Thyroid gland (tissue), 7 donors: Measurements from ENCODE around the genes FOXN1, NEK8 and FLOT2.

DNA sequence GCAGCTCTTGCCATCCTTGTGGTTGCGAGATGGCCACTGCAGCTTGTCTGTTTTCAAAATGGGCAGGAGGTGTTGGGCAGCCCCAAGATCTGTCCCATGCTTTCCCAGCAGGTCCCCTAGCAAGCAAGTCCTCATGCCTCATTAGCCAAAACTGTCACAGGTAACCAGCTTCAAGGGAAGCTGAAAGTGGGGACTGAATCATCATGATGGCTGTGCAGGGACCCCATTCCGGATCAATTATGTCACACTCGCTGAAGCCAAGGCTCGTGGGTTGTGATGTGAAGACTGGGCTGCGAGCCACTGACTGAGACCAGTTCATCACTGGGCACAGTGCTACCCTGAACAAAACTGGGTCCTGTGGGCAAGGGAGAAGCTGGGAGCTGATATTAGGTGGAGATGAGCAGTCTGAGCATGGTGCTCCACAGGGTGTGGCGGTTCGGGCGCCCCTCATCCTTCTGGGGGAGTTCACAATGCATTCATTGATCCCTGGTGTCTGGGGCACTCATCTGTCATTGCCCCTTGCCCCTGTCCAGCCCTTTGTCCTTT lies 82.2 kb downstream of the KSR1 start:
- PRO-cap, 2 experiments, result no peak in any of the 2 experiments
- RAMPAGE, long total RNA, 5 experiments, result no peak in any of the 5 experiments

GRCh38 chr17:27571604-27572294 lies 59.2 kb upstream of the LGALS9 start:
- PRO-cap, 2 experiments, result no peak in any of the 2 experiments
- RAMPAGE, long total RNA, 5 experiments, result no peak in any of the 5 experiments

DNA sequence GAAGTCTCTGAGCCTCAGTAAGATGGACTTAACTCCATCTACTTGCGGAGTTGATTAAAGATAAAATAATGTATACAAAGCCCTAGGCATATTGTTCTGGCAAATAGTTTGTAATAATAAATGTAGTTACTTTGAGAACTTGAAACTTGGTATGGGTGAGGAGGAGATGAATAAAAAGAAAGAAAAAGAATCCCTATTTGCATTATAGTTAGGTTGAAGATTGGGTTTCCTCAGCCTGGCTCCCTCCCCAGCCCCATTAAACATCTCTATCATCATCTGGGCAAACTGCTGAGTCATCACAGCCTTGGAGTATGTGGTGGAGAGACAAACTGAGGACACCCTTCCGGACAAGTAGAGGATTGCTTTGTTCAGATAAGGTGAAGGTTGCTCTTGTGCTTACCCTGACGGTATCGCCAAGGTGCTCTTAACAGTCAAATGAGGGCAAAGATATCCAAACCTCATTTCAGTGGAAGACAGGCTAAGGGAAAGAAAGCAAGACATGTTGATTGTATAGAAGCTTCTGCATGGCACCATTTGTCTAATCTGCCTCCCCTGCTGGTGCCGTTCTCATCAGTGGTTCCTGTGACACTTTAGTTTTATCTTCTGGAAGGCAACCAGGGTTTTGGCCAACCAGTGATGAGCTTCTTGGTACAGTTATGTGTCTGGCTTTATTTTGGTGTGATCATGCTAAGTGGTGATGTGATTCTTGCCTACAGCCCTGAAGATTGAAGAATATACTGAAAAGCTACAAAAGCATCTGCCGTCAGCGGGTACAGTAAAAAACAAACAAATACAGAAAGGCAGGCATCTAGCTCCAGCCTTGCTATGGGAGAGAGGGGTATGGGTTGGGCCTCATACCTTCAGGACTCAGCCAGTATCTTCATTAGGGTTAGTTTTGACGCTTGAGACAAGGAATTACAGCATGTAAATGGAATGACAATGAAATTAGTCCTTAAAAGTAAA lies 56.9 kb upstream of the LGALS9 start:
- PRO-cap, 2 experiments, result no peak in any of the 2 experiments
- RAMPAGE, long total RNA, 5 experiments, result no peak in any of the 5 experiments

- PRO-cap, 2 experiments, result peak in 1 of 2 experiments; most common minus-strand start chr17:27793727 (in 1)
- RAMPAGE, long total RNA, 5 experiments, result start-site peak on the minus strand in 1 of 5 experiments, at chr17:27793722-27793728 at its widest, 6 reads per replicate
Measured at GRCh38 chr17:27793477-27794350, 6.6 kb downstream of the NOS2 start.

DNA sequence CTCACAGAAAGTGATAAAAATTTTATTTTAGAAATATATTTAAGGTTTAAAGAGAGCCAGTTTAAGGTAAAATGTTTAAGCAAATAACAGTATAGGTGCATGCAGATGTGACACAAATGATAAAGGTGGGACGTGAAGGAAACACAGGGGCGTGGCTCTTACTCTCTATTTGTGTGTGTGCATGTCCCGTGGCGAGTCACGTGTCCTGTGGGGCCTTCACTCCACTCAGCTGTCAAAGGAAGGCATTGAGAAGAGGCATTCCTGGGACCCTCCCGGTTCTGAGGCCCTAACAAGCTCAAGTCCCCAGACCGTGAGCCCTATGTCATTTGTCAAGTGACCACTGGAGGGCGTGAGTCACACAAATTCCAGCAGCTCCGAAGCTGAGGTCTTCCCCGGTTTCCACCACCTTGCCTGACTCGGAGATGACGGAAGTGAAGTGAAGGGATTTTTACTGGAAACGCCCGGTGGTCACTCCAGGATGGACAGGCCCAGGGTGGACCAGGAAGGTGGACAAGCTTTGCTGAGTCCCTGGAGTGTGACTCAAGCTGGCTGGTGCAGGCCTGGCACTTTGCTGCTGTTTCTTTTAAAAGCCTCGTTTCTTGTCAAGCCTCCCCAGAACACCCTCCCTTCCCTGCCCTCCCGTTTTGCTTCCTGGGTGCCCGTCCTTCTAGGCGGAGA lies 5.1 kb upstream of the NOS2 start:
- PRO-cap, 2 experiments, result peak in 2 of 2 experiments; most common plus-strand start position 395 of the sequence (in 1)
- RAMPAGE, long total RNA, 5 experiments, result no peak in any of the 5 experiments

DNA sequence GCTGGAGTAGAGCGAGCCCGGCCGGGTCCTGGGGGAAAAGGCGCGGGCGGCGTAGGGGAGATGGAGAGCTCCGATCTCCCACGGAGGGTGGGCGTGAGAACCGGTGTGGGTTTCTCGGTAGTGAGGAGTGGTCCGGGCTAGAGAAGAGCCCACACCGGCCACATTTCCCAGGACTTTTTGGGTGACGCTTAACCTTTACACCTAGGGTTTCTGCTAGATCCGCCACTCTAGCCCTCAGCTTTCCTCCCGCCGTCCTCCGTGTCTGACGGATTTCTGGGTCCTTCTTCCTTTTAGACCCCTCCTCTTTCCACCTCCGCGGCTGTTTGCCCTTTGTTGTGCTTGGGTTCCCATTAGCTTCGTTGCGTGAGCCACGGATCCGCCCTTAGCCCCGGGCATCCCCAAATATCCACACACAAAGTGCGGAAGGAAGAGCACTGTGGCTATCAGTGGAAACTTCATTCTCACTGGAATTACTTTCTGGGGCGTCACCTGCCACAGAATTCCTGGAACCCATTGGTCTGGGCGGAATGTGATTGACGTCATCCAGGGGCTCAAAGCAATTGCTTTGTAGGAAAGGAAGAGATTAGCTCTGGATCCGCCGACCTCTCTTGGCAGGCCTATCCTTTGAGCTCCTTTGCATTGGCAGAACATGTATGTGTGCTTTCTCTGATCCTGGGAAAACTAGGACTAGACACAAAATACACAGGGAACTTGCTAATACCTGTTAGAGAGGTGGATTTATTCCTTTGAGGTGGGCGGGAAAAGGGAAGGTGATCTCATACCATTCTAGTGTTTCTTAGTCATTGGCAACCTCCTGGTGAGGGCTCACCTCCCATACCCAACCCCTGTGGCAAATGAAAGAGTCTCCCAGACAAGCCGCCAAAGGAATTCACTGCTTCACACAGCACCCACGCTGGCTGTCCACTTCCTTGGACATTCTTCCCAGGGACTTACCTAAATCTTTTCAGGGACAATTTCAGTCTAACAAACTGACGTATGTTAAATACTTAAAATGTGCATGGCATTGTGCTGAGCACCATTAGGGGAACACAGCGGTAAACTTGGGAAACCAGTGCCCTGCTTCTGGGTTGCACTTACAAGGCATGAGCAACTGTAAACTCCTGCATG lies 709 bp downstream of the TNFAIP1 start:
- PRO-cap, 2 experiments, result peak in 2 of 2 experiments; most common plus-strand start position 580 of the sequence (in 2); most common minus-strand start position 264 of the sequence (in 2)
- RAMPAGE, long total RNA, 5 experiments, result no peak in any of the 5 experiments

GRCh38 chr17:28506153-28506546 lies at the start of gene FOXN1:
FOXN1 (plus strand) TSS chr17:28506348.
- PRO-cap, 2 experiments, result no peak in any of the 2 experiments
- RAMPAGE, long total RNA, 5 experiments, result no peak in any of the 5 experiments

DNA sequence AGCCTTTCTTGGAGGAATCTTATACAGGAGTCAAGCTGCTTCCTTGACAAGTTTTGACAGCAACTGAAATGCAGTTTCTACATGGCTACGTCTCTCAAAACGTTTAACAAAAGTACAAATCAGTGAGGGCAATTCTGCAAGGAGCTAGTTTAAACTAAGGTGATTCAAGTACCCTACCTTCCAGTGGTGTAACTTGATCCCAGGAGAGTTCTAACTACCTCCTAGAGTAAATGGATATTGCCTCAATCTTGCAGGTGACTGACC lies 960 bp downstream of the SPAG5 start:
- PRO-cap, 2 experiments, result no peak in any of the 2 experiments
- RAMPAGE, long total RNA, 5 experiments, result no peak in any of the 5 experiments

DNA sequence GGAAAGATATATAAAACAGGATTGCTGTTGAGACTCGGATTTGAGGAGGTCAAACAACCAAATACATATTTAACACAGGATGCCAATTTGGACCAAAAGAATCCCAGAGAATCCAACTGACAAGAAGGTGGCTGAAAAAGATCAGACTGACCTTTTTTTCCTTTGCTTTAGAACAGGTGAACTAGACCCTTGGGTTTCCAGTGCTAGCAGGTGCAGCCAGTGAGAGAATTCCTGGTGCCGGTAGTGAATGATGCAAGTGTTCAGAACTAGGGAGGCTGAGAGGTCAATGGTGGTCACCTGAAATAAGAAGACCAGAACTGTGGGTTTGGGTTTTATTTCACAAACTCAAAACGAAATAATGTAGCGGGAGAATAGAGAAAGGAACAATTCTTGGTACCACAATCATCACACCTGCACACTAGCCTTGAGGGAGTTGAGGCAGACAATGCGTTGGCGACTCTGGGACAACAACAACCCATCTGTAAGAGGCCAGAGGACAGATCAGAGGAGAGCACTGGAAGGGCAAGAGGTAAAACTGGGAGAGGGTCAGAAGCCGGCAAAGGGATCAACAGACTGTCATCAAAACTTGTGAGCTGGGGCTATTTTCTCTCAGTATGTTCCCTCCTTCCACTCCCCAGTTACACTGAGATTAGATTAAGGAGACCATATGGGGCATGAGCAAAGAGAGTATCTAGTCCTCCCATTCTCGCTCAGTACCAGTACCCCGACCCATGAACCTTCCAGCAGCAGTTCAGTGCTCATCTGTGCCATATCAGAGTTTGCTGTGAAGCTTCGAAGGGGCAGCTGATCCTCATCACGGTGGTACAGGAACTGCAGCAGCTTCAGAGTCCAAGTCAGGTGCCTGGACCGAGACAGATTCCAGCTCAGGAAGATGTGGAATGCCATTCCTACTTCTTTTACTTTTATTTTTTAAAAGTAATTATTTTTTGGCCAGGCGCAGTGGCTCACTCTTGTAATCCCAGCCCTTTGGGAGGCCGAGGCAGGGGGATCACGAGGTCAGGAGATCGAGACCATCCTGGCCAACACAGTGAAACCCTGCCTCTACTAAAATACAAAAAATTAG lies 5.5 kb downstream of the BLTP2 start:
- PRO-cap, 2 experiments, result no peak in any of the 2 experiments
- RAMPAGE, long total RNA, 5 experiments, result no peak in any of the 5 experiments

GRCh38 chr17:28675320-28675809 lies 13.4 kb downstream of the SUPT6H start:
- PRO-cap, 2 experiments, result no peak in any of the 2 experiments
- RAMPAGE, long total RNA, 5 experiments, result no peak in any of the 5 experiments

DNA sequence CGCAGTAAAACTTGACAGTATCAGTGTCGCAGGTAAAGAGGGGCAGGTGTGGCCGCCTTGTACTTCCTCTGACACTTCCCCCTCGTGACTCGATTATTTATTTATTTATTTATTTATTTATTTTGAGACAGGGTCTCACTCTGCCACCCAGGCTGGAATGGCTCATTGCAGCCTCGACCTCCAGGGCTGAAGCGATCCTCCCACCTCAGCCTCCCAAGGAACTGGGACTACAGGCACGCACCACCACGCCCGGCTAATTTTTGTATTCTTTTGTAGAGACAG lies 911 bp upstream of the RPL23A start:
- PRO-cap, 2 experiments, result no peak in any of the 2 experiments
- RAMPAGE, long total RNA, 5 experiments, result no peak in any of the 5 experiments

DNA sequence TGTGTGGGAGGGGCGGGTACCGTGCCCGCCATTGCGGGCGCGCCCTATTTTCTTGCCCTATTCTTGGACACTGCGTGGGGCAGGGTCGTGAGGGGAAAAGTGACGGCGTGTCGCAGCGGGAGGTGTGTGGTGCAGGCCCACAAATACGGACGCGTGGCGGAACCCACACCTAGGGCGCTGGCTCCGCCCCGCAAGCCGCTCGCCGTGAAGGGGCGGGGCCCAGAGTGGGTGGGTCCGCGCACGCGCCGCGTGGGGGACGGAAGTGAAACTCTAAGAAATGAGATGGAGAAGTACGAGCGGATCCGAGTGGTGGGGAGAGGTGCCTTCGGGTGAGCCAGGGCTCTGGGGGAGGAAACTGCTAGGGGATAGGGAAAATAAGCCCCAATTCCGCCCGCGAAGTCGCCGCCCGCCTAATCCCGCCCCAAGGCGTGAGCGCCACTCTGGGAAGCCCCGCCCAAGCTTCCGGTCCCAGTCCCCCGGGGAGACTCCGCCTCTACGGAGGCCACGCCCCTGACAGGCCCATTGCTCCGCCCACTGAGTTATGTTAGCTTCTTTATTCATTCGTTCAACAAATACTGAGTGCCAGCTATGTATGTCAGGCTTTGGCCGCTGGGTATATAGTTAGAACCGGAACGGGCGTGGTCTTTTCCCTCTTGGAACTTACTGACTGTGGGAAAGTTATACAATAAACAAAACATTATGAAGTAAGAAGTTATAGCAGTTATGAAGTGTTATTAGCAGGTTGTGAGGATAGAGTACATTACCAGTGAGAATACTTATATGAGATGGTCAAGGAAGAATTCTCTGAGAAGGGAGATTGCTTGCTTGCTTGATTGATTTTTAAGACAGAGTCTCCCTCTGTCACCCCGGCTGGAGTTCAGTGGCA lies at the start of gene NEK8:
Gene NEK8 (plus strand): TSS at position 257 of the 886 bp plus-strand sequence.
- PRO-cap, 2 experiments, result peak in 2 of 2 experiments; most common plus-strand start position 273 of the sequence (in 1); most common minus-strand start position 206 of the sequence (in 2)
- RAMPAGE, long total RNA, 5 experiments, result start-site peak on the plus strand in 3 of 5 experiments, centred at positions 248 to 263 of the sequence, 25 to 41 reads per replicate

DNA sequence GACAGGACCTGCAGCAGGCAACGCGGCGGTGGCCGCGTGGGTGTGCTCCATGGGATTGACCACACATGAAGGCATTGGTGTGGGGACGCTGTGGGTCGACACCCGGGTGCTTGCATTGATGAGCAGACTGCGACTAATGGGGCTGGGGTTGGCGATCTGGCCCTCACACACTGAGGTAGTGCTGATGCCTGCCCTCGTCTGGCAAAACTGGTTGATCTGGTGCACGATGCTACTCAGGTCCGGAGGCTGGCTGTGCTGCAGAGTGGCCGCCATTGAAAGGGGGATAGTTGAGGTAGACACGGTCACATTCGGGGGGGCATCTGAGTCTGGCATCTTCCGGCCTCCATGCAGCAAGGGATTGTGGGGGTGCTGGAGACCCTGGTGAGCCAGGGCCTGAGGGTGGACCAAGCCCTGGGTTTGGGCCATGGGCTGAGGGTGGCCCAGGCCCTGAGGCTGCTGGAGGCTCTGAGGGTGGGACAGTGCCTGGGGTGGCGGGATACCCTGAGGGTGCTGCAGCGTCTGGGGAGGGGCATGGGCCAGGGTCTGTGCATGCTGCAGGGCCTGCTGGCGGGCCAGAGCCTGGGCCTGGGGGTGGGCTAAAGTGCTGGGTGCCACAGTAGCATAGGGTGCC lies 15.2 kb downstream of the TRAF4 start:
- PRO-cap, 2 experiments, result no peak in any of the 2 experiments
- RAMPAGE, long total RNA, 5 experiments, result no peak in any of the 5 experiments

DNA sequence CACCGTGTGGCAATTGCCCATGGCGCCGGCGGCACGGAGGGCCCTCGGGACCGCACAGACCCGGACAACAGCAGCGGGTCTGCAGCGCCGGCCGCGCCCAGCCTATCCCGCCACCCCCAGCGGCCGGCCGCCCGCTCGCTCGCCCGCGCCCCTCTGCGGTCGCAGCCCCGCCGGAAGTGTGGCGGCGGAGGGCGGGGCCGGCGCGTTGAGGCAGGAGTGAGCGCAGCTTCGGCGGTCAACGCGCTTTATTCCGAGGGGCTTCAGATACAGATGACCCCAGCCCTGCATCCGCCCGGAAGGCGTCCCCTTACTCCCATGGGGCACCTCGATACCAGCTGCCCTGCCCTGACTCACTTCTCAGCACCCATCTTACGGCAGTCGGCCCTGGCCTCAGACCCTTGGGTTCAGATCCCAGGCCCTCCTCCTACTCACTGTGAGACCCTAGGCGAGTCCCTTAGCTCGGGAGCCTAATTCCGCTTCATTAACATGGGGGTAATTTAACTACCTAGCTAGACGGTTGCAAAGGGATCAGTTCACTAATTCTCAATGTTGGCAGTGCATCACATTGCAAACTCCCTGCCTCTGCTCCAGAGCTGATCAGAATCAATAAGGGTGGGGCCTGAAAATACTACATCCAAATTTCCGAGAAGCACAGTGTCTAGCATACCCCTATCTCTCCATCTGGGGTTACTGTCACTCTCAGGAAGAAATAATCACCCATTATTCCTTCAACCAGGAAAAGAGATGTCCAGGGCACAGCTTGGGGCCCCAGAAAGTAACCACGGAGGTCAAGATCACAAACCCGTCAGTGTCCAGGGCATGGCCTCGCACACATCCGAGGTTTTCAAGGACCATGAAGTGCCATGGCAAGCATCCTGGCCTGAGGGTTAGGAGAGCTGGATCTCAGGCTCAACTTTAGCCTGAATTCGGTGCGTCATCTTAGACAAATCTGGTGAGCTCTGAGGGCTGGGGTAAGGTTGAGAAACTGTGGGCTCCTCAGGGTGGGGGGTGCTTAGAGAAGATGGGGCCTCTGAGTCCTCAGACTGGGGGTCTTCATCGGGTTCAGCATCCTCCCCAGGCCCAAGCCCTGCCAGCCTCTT lies at the start of gene FLOT2:
Gene FLOT2 (minus strand): TSS at position 180 of the 1,100 bp plus-strand sequence.
- PRO-cap, 2 experiments, result peak in 2 of 2 experiments; most common plus-strand start position 179 of the sequence (in 2); most common minus-strand start position 155 of the sequence (in 2)
- RAMPAGE, long total RNA, 5 experiments, result no peak in any of the 5 experiments

- PRO-cap, 2 experiments, result no peak in any of the 2 experiments
- RAMPAGE, long total RNA, 5 experiments, result no peak in any of the 5 experiments
Measured at GRCh38 chr17:28917149-28917974, 14.5 kb upstream of the DHRS13 start.

- PRO-cap, 2 experiments, result no peak in any of the 2 experiments
- RAMPAGE, long total RNA, 5 experiments, result no peak in any of the 5 experiments
Measured at GRCh38 chr17:28934812-28935567, 16.3 kb downstream of the PHF12 start.

GRCh38 chr17:29108624-29109150 lies 65.7 kb downstream of the PIPOX start:
- PRO-cap, 2 experiments, result no peak in any of the 2 experiments
- RAMPAGE, long total RNA, 5 experiments, result no peak in any of the 5 experiments

GRCh38 chr17:29117025-29117438 lies 63.2 kb downstream of the MYO18A start:
- PRO-cap, 2 experiments, result no peak in any of the 2 experiments
- RAMPAGE, long total RNA, 5 experiments, result no peak in any of the 5 experiments

DNA sequence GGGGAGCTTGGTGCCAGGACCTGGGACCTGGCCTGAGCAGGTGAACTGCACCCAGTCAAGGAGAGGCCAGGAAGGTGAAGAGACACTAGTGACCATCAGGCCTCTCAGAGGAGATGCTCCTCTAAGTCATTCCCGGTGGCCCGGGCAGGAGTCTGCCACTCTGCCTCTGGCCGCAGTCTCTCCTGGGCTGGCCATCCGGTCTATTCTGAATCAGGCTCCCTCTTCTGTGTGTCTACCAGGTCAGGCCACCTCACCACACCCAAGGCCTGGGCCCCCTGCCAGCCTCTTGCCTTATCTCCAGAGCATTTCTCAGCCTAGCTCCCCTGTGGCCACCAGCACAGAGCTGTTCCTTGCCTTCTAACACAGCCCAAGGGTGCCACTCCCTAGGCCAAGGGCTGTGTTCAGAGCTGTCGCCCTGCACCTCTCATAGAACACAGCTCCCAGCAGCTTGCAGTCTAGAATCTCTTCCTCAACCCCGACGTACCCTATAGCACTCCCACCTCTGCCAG lies 55.3 kb downstream of the MYO18A start:
- PRO-cap, 2 experiments, result no peak in any of the 2 experiments
- RAMPAGE, long total RNA, 5 experiments, result no peak in any of the 5 experiments

- PRO-cap, 2 experiments, result peak in 2 of 2 experiments; most common plus-strand start chr17:29149012 (in 1); most common minus-strand start chr17:29148729 (in 1)
- RAMPAGE, long total RNA, 5 experiments, result start-site peak on the minus strand in 3 of 5 experiments, at chr17:29148937-29148962 at its widest, 8 to 27 reads per replicate
Measured at GRCh38 chr17:29148197-29149498, 31.6 kb downstream of the MYO18A start.